Right lobe of liver (tissue), 4 donors: ENCODE results near the genes BMPR1B and ADH7.

- PRO-cap, 4 experiments = peak in 1 of 4 experiments; most common plus-strand start chr4:94669434 (in 1)
- RAMPAGE, long total RNA, 2 experiments = no peak in any of the 2 experiments
Measured at GRCh38 chr4:94669321-94669544, 88.5 kb upstream of the BMPR1B start.

- PRO-cap, 4 experiments = peak in 3 of 4 experiments; most common plus-strand start chr4:94757906 (in 1); most common minus-strand start chr4:94757735 (in 1)
- RAMPAGE, long total RNA, 2 experiments = no peak in any of the 2 experiments
Measured at GRCh38 chr4:94757525-94758303, at the start of gene BMPR1B. BMPR1B (plus strand) TSS chr4:94757955.

DNA sequence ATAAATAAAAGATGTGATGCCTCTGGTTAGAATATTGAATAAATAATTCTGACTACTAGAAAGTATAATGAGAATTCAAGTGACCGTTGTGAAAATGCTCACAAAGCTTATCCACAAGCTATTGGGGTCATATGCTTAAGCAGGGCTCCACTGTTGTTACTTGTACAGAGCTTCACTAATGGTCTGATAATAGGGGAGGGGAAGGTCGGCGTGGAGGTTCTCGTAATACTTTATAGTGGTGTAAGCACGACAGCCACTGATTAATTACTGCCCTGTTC is 11.7 kb downstream of the UNC5C start:
- PRO-cap, 4 experiments = no peak in any of the 4 experiments
- RAMPAGE, long total RNA, 2 experiments = no peak in any of the 2 experiments

DNA sequence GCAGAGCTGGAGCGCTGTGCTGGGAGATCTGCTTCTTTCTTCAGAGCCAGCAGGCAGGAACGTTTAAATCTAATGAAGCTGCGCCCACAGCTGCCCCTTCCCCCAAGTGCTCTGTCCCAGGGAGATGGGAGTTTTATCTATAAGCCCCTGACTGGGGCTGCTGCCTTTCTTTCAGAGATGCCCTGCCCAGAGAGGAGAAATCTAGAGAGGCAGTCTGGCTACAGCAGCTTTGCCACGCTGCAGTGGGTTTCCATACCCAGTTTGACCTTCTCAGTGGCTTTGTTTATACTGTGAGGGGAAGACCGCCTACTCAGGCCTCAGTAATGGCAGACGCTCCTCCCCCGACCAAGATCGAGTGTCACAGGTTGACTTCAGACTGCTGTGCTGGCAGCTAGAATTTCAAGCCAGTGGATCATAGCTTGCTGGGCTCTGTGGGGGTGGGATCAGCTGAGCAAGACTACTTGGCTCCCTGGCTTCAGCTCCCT is 1105.6 kb downstream of the STPG2 start:
- PRO-cap, 4 experiments = no peak in any of the 4 experiments
- RAMPAGE, long total RNA, 2 experiments = no peak in any of the 2 experiments

GRCh38 chr4:98261789-98262462 is 742 bp downstream of the RAP1GDS1 start:
- PRO-cap, 4 experiments = peak in 4 of 4 experiments; most common plus-strand start chr4:98261842 (in 4); most common minus-strand start chr4:98262287 (in 3)
- RAMPAGE, long total RNA, 2 experiments = no peak in any of the 2 experiments

DNA sequence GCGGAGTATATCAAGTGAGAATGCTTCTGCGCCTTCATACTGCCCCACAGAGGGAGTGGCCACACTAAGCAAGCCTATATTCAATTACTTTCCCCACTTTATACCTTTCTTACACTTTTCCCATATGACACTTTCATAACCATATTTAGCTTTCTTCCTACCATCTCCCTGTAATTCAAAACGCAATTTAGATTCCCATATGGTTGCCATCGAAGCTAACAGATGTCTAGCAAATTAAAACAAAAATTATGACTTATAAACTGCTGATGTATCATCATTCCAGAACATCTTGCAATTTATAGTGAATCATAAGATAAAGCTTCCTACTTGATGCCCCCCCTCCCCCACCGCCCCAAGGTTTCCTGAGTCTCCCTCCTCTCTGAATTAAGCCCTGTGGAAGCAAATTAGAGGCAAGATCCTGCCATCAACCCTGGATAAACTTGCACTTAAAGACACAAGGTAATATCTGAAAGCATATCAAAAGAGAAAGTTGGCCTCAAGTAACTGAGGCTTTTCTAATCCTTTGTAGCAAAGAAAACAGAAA is 5.4 kb downstream of the TSPAN5 start:
- PRO-cap, 4 experiments = no peak in any of the 4 experiments
- RAMPAGE, long total RNA, 2 experiments = no peak in any of the 2 experiments

GRCh38 chr4:98654338-98654984 is 4.0 kb downstream of the TSPAN5 start:
- PRO-cap, 4 experiments = no peak in any of the 4 experiments
- RAMPAGE, long total RNA, 2 experiments = no peak in any of the 2 experiments

GRCh38 chr4:98656744-98657902 is 1.3 kb downstream of the TSPAN5 start:
- PRO-cap, 4 experiments = peak in 1 of 4 experiments; most common plus-strand start chr4:98657633 (in 1)
- RAMPAGE, long total RNA, 2 experiments = no peak in any of the 2 experiments

DNA sequence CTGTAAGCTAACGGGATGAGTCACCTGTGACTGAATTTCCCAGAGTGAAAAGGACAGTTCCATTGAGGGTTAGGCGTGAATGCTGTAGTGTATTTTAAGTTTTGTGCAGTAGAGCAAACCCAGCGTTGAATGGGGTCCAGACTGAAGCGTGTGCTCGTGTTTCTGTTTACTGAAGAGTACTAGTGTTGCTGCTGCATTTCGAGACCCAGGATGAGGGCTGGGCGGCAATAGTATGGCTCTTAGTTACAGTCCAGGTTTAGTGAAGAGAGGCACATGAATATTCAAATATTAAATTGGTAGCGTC is 985 bp downstream of the METAP1 start:
- PRO-cap, 4 experiments = peak in 1 of 4 experiments; most common minus-strand start position 152 of the sequence (in 1)
- RAMPAGE, long total RNA, 2 experiments = no peak in any of the 2 experiments

GRCh38 chr4:99087206-99087563 is 1.4 kb downstream of the ADH5 start:
- PRO-cap, 4 experiments = no peak in any of the 4 experiments
- RAMPAGE, long total RNA, 2 experiments = no peak in any of the 2 experiments

- PRO-cap, 4 experiments = peak in 1 of 4 experiments; most common plus-strand start chr4:99202819 (in 1)
- RAMPAGE, long total RNA, 2 experiments = no peak in any of the 2 experiments
Measured at GRCh38 chr4:99202541-99203200, 16.4 kb downstream of the ADH6 start.

GRCh38 chr4:99325018-99325439 is 3.8 kb upstream of the ADH1B start:
- PRO-cap, 4 experiments = peak in 4 of 4 experiments; most common plus-strand start chr4:99325282 (in 2); most common minus-strand start chr4:99325143 (in 2)
- RAMPAGE, long total RNA, 2 experiments = no peak in any of the 2 experiments

- PRO-cap, 4 experiments = peak in 1 of 4 experiments; most common minus-strand start chr4:99344821 (in 1)
- RAMPAGE, long total RNA, 2 experiments = start-site peak on the minus strand in 1 of 2 experiments, at chr4:99344864-99344915 at its widest, 215 reads per replicate
Measured at GRCh38 chr4:99344549-99345409, 7.8 kb downstream of the ADH1C start.

- PRO-cap, 4 experiments = peak in 1 of 4 experiments; most common plus-strand start chr4:99413409 (in 1)
- RAMPAGE, long total RNA, 2 experiments = no peak in any of the 2 experiments
Measured at GRCh38 chr4:99413251-99413583, 21.9 kb downstream of the ADH7 start.

DNA sequence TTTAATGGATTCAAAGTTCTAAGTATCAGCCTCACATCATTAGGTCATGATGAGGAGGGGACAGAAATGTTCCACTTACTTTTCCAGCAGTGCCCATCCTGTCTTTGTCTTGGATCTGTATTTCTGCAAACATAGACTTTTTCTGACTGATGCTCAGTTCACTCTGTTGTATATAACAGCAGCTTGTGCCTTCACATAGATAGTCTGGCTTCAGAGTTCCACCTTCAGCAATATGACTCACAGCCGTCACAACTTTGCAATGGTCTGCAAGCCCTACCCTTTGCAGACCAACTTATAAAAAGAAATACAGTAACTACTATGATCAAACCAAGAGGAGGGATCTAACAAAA is at the start of gene ADH7:
ADH7 (minus strand) TSS at position 206 of the 350 bp plus-strand sequence.
- PRO-cap, 4 experiments = no peak in any of the 4 experiments
- RAMPAGE, long total RNA, 2 experiments = no peak in any of the 2 experiments

DNA sequence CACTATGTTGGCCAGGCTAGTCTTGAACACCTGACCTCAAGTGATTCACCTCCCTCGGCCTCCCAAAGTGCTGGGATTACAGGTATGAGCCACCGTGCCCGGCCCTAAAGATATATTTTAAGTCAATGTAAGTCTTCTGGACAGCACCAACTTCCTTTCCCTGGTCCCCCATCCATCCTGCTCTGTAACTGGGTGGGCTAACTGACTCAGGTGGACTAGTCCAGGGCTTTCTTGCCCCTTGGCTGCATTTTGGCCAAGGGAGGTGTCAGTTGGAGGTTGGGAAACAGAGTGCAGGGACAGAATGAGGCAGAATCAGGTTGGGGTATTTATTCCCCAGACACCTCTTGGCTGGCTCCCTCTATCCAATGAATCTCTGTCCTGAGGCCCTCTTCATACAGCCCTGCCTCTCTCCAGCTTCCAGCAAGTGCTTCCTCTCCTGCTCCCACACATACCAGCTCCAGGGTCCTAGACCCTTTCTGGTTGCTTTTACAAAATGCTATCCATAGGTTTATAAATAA is 25.6 kb upstream of the ADH7 start:
- PRO-cap, 4 experiments = peak in 1 of 4 experiments; most common plus-strand start position 423 of the sequence (in 1); most common minus-strand start position 298 of the sequence (in 1)
- RAMPAGE, long total RNA, 2 experiments = no peak in any of the 2 experiments

- PRO-cap, 4 experiments = no peak in any of the 4 experiments
- RAMPAGE, long total RNA, 2 experiments = no peak in any of the 2 experiments
Measured at GRCh38 chr4:99648263-99648779, 9.3 kb downstream of the C4orf54 start.

GRCh38 chr4:99948721-99949430 is 1.2 kb downstream of the H2AZ1 start:
- PRO-cap, 4 experiments = no peak in any of the 4 experiments
- RAMPAGE, long total RNA, 2 experiments = no peak in any of the 2 experiments

DNA sequence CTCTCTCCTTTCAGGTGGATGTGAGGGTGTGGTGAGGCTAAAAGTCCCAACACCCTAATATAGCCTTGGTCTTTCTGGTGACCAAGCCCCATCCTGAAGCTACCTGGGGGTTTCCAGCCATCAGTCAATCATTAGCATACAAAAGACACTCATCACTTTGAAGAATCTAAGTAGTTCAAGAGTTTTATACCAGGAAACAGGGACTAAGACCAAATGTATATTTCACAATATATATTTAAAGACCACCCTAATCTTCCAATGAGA is 5.4 kb downstream of the DDIT4L start:
- PRO-cap, 4 experiments = no peak in any of the 4 experiments
- RAMPAGE, long total RNA, 2 experiments = no peak in any of the 2 experiments

DNA sequence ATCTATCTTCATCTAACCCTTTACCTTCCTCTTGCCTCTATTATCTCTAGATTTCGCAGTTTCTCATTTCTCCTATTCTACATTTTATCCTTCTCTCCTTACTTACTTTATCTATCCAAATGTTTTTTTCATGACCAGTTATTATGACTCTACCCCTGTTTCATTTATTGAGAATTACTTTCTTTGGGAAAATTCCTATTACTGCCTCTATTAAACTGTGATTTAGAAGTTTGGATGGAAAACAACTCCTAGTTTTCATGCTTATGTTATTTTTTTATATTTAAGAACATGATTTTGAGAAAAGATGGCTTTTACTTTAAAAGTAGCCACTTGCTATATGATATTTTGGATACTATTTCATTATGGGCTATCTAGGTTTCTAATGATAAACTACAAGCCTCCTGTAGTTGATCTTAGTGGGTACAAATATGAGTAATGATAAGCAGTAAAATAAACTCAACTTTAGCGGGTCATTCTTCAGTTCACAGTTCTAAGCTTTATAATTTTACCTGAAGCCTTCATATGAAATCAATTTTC is 253.1 kb downstream of the PPP3CA start:
- PRO-cap, 4 experiments = no peak in any of the 4 experiments
- RAMPAGE, long total RNA, 2 experiments = no peak in any of the 2 experiments